Vein endothelial cell (primary cell): ENCODE results near the genes MCC and FEM1C.

DNA sequence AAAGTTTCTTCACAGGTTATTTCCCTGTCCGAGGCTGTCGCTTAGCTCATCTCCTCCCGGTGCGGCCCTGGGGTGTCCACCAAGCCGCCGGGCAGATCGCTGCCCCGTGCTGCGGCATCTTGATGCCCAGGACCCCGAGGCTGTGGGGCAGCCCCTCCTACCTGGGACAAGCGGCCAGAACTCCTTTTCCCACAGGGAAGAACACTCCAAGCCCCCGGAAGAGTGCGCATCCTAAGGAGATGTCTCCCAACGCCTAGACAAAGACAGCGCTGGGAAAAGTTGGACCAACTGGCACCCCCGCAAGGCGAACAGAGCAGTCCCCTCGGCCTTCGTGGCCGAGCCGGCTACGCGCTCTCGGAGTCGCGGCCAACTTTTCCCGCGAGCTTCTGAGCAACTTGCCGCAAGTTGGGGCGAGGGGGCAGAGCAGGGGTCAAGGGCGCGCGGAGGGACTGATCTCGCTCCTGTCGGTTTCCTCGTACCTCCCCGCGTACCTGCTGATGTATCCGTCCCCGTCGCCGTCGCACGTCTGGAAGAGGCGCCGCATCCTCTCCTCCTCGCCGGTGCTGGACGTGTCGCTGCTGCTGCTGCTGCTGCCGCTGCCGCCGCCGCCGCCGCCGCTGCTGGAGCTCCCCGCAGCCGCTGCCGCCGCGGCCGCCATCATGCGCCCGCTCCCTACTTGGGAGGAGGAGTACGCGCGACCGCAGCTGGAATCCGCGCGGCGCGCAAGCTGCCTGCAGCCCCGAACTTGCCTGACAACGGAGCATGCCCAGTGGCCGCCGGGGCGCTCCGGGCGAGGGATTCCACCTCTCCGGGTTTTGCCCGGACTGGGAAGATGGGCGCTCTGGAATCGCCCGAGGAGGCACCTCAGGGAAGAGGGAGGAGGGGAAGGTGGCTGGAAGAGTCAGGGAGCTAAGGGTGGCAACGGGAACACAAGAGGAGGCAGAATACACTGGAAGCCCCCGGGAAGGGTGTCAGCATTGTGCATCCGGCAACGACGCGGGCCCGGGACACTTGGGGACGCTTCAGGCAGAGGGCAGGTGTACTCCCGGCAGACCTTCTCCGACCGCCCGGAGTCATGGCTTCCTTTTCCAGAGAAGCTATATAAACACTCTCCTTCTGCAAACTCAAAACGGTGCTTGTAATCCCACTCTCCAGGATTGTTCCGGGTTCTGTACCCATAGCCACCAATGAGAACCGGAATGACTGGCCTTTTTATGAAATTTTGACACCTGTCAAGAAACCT lies at the start of gene MCC:
TSS of gene MCC (minus strand) at position 700 of the 1,243 bp plus-strand sequence.
- CAGE, long polyA plus RNA = no peak

DNA sequence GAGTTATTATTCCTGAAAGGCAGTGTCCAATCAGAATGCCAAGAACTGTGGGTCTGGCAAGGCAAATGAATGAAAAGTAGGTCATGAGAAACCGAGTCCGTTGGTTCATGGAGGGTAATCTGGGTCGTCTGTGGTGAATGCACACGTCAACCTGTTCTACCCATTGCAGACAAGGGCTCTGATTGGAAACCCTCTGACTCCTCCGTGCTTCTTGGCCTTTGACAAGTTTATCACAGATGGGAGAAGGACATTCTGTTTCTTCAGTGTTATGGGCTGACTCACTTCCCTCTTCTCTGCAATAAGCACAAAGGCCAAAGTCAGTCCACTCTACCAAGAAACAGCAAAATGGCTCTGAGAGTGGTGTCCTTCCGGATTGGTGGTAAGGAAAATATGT lies 89.4 kb downstream of the FEM1C start:
- CAGE, long polyA plus RNA = no peak

GRCh38 chr5:115456569-115457036 lies 88.0 kb downstream of the FEM1C start:
- CAGE, long polyA plus RNA = no peak

- CAGE, long polyA plus RNA = no peak
Observed at GRCh38 chr5:115484189-115484662, 60.3 kb downstream of the FEM1C start.

DNA sequence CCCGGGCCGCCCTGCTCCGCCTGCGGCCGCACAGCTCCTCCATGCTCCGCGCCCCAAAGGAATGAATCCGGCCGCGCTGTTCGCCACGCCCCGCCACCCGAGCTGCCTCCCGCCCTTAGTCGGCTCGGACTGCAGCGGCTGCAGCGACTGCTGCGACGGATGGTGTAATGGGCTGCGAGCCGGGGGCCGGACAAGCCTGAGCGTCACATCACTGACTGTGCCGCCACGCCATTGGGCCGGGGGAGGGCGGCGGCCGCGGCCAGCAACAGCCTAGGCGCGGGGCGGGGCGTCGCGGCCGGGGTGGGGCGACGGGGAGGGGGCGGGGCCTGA lies at the start of gene FEM1C:
TSS of gene FEM1C (minus strand) at position 166 of the 330 bp plus-strand sequence.
- CAGE, long polyA plus RNA = no peak

DNA sequence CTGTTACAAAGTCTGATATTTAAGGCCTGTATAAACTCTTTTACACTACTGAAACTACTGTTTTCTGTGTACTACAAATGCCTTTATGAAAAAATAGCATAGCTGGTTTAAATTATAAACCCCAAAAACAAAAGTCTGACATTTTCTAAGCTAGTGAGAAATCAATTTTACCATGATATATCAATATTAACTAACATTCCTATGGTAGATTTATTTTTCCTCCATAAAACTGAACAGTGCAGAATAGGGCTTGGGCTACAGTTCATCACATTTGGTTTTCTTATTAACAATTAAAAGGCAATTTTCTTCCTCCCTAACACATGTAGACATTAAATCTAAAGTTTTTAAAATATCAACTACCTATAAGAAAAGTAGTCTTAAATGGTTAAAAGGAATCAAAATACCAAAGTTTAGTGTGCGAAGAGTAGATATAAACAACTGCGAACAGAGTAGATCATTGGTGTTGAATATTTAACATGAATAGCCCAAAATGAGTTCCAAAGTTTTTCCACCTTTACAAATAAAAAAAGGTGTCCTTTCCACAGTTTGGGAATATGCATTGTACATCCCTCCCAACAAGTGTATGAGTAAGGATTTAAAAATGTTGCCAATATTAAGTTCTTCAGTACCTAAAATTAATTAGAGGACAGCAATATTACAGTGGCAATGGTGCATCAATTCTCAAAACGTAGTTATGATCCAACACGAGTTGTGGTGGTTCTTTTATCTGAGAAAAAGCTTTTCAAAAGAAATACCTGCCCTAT lies 10.1 kb downstream of the TMED7 start:
- CAGE, long polyA plus RNA = no peak

- CAGE, long polyA plus RNA = no peak
Observed at GRCh38 chr5:115834125-115834662, 7.2 kb downstream of the ATG12 start.

GRCh38 chr5:116558876-116559772 lies 15.5 kb downstream of the SEMA6A start:
- CAGE, long polyA plus RNA = no peak

DNA sequence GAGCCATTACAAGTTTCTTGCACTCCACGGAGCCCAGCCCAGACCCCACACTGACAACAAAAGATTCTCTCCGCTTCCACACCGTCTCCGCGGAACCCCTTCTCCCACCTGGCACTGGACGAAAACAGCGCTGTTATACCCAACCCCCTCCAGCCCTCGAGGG lies 1.1 kb downstream of the SEMA6A start:
- CAGE, long polyA plus RNA = no peak

- CAGE, long polyA plus RNA = no peak
Observed at GRCh38 chr5:116573756-116574746, 572 bp downstream of the SEMA6A start.

DNA sequence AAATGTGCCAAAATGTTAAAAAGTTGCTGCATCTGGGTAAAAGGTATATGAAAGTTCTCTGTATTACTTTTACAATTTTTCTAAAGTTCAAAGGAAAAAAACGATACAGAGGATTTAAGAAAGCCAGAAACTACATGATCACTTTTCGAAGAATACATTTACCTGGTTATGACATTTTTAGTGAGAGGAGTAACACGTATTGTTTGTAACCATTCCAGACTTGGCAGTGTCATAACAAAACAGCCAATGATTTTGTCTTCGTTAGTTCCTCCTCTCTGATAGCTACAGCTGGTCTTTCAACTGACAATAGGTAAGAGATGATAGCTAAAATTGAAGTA lies 117.1 kb upstream of the TNFAIP8 start:
- CAGE, long polyA plus RNA = no peak

DNA sequence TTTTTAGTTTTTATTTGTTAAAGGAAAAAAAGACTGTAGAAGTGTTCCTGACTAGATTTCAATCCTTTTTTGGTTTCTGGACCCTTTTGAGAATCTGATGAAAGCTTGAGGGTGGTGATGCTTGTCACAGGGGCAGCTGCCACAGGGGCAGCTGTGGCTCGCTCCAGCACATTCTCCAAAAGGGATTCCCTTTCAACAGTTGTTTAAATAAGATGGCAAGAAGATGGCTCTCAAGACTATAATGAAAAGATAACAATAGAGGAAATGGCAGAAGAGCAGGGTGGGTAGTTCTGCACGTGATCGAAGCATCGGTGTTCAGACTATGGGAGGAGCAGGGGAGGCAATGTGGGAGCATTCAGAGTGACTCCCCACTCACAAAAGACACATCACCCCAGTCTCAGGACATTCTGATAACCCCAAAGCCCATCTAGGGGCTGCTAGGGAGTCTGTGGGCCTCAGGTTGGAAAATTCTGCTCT lies 46.5 kb upstream of the TNFAIP8 start:
- CAGE, long polyA plus RNA = no peak

- CAGE, long polyA plus RNA = no peak
Observed at GRCh38 chr5:119346921-119347581, 8.8 kb upstream of the TNFAIP8 start.

- CAGE, long polyA plus RNA = no peak
Observed at GRCh38 chr5:119355072-119355518, 724 bp upstream of the TNFAIP8 start.

DNA sequence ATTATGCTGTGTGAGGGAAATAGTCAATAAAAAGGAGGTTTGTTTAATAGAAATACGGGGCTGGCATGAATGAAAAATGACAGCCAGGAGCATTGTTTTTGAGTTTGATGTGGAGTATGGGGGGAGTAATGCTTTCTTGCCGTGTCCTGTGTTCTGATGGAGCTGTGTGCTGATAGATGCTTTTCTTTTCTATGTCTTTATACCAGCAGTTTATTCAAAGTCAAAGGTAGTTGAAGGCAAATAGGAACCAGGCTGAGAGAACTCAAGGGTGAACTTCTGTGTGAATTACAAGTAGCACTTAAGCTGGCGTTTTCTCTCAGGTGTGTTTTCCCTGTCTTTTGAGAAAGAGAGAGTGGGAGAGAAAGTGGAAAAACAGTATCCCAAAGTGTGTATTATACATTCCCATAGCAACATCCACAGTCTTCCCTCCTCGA lies 1.4 kb downstream of the TNFAIP8 start:
- CAGE, long polyA plus RNA = no peak

DNA sequence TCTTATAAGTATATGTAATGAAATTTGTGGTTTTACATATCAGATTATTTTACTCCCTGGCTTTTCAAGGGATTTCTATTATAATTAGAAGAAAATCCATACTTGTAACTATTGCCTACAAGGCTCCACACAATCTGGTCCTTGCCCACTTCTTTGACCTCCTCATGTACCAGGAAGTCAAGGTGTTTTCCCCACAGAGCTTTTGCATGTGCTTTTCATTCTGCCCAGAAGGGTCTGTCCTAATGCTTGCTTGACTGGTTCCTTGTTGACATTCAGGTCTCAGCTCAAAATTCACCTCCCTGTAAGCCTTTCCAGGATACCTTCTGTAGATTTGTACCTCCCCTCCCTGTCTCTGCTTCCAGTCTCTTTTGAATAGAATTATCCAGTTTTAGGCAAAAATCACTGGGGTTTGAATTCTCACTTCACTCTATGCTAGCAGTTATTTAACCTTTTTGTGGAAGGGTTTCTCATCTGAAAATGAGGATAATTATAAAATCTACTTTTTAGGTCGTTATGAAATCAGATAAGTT lies 33.5 kb upstream of the HSD17B4 start:
- CAGE, long polyA plus RNA = no peak

DNA sequence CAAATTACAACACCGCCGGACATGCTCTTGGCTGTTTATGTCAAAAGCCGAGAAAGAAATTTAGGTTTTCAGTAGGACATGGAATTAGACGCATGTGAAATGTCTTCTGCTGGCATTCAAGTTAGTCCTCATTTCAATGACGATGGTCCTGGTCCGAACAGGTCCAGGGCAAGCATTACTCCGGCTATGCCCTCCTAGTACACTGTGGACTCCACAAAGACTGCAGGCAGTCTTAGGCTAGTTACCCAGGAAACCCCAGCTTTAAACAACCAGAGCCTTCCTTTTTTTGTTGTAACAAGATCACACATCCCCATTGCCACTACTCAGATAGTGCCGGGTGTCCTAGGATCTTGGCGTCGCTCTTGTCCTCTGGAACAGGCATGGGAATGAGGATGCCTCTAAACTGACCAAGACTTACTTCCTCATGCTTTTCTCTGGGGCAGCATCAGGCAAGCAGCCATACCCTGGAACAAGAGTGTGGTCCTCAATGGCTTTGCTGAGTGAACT lies 1.5 kb upstream of the SNCAIP start:
- CAGE, long polyA plus RNA = no peak

- CAGE, long polyA plus RNA = no peak
Observed at GRCh38 chr5:122323204-122323724, 11.2 kb downstream of the SNCAIP start.

DNA sequence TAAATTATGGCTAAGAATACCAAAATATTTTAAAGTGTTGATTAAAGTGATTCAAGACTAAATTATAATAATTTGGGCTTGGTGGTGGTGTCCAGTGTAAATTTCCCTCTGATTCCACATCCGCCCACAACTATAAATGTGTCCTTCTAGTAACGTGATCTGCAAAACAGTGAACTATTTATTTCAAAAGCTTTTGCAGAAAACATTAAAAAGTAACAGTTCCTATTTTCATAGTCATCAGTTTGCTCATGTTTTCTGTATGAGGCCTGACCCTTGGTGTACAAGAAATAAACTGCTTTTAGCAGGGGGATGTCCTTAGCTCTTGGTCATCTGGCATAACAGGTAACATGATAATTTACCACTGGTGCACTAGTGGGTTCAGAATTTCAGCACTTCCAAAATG lies 16.9 kb downstream of the PPIC start:
- CAGE, long polyA plus RNA = no peak

GRCh38 chr5:123035132-123035601 lies 1.4 kb downstream of the PPIC start:
- CAGE, long polyA plus RNA = no peak